Jejunum (tissue), 1 donor: ENCODE measurements around the gene ESRP2.

DNA sequence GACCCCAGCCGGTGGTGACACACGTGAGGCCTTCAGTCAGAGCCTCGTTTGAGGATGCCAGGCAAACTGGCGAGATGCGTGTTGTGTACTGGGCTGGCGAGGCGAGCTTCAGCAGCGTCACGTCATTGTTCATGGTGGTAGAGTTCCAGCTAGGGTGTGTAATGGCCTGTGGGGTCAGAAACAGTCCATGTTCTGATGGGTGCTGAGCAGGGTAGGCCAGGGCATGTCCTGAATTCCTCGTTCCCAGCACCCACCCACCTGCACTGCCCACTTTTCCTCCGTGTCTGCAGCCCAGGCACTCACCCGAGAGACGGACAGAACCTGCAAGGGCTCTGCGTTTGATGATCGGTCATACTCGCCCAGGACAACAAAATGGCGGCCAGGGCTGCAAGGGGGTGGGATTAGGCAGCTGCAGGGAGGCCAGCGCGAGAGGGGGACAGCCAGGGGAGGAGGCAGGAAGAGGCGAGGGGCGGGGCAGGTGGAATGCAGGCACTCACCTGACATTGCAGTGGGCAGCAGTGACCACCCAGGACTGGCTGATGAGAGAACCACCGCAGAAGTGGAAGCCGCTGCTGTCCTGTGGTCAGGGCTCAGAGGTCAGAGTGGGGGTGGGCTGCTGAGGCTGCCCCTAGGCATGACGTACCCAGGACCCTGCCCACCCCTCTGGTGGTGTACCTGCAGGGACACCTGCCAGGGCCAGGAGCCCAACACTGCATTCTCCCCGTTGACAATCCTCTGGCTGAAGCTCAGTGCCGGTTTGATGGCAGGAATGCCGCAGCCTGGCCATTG is 1.0 kb downstream of the CTRL start:
- PRO-cap, result no peak

DNA sequence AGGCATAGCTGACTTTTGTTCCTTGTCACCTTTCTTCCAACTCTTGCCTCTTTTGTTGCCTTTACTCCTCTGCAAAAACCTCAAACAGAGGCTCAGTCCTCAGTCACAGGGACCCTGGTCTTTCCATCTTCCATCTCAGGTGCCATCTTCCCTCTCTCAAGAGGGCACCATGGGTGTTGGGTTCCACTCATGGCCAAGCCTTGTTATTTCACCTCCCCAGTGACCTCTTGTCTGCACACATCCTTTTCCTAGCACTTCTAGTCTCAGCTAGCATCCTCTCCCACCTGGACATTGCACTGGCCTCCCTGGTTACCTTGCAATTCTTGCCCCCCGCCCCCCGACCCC is 503 bp upstream of the PSMB10 start:
- PRO-cap, result no peak

- PRO-cap, result no peak
These were observed 10.7 kb downstream of the SLC12A4 start for GRCh38 chr16:67957561-67958303.

GRCh38 chr16:68085092-68085287 is 180 bp upstream of the NFATC3 start:
- PRO-cap, result bidirectional peak, plus-strand start at chr16:68085370, minus-strand start at chr16:68085154

- PRO-cap, result bidirectional peak, plus-strand start at chr16:68235644, minus-strand start at chr16:68235580; bidirectional peak, plus-strand start at chr16:68236327, minus-strand start at chr16:68236127
These were observed at the start of gene ESRP2 for GRCh38 chr16:68235435-68236248. ESRP2 (minus strand) TSS chr16:68236127.

DNA sequence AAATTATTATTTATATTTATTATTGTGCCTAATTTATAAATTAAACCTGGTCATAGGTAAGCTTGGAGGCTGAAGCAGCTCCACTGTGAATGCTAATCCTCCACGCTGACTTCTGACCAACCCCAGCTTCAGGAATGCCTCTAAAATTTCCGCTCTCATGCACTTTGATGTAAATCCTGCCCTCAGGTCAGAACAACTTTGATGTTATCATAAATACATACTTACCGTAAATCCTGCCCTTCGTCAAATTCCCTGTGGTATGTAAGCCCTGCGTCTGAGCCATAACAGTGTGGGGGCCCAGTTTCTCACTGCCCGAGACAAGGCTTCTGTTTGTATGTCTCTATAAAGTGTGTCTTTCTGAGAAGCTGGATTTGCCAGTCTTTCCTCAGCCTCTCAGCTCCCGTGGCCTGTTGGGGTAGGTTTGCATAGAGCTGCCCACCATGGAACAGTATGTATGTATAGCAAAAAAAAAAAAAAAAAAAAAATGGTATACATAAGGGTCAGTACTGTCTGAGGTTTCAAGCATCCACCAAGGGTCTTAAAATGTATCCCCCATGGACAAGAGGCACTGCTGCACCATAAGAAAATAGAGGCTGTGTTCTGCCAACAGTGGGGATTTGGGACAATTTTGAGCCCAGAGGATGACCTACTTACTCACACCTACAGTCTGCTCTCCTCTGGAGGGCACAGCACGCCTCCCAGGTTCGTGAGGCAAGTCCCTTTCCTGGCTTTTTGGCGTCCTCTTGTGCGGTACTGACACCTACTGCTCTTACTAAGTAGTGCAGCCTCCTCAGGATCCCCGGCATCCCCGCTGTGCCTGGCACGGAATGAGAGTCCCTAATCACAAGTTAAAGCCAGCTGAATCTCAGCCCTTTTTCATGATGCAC is 17.5 kb downstream of the PRMT7 start:
- PRO-cap, result no peak

- PRO-cap, result no peak
These were observed 24.4 kb downstream of the PRMT7 start for GRCh38 chr16:68335157-68335659.

DNA sequence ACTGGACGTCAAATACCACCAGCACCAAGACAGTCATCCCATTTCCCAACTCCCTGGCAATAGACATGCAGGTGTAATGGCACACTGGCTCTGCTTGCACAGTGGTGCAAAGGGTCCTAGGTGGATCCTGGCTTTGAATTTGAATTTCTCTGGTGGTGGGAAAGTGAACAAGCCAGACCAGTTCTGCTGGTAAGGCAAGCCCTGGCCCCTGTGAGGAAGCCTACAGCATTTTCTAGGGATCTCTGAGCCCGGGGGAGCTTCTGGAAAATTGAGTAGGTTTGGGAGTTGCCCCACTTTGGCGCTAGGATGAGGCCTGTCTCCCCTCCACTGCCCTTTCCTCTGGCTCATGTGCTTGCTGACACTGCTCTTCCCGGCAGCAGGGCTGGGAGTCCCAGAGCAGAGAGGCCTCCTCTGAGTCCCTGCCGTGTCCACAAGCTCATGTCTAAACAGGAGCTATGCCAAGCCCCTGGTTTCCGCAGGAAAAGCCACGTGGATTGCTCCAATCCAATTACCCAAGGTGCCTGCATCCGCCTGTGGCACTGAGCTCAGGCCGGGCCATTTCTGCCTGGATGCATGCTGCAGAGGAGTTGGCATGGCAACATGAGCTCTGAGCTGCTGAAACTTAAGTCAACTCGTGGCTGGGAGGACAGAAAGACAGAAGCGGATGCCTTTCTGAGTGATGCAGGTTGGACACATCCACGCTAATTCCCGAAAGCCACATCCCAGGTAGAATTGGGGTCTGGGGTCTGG is 67.1 kb downstream of the PRMT7 start:
- PRO-cap, result no peak

DNA sequence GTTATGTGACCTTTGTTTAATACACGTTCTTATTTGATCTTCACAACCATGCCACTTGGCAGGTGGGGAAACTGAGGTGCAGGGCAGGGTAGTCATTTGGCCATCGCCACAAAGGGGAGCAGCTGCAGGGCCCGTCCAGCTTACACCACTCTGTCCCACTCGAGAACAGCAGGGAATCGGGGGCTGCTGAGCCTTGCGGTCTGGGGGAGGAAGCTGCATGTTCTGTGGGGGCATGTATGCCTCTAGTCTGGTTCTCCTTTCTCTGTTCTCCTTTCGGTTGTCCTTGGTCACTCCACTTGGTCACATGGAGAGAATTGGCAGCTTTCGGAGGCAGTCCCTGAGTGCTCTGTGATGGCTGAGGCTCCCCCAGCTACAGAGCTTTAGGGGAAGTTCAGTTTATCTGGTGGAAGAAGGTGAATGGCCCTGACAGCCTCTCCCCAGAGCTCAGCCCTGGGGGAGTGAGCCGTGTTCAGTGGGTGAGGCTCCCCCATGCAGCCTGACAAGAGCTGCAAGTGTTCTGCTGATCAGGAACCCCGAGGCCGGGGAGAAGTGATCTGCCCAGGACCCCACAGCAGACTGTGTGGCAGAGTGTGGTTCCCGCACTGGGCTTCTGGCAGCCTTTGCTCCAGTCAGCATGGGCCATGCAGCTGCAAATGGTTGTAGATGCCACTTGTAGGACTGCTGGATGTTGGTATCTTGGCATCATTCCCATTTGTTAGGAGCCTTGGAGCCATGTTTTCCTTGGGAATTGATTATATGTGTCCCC is 22.3 kb upstream of the SMPD3 start:
- PRO-cap, result no peak

- PRO-cap, result bidirectional peak, plus-strand start at chr16:68492718, minus-strand start at chr16:68492516
These were observed 44.2 kb upstream of the SMPD3 start for GRCh38 chr16:68492253-68493170.

DNA sequence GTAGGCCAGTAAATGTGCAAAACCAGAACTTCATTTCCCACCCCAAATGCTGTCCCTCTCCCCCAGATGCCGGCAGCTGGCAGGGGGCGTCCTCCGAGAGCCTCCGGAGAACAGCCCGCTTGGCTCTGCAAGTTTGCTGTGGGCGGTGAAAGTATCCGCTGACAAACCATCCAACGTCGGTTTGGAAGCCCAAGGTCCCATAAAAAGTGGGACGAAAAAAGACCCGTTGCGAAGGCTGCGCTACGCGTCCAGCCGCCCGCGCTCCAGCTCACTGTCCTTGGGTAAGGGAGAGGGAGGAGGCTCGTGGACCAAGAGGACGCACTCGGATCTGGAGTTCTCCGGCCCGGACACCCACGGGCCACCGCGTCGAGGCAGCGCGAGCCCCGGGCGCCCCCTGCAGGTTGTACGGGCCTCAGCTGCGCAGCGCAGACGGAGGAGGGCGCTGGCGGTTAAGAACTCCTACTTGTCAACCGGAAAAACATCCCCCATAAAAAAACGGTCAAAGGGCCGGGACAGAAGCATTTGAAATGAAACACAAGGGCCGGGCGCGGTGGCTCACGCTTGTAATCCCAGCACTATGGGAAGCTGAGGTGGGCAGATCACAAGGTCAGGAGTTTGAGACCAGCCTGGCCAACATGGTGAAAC is 29.0 kb upstream of the ZFP90 start:
- PRO-cap, result no peak

DNA sequence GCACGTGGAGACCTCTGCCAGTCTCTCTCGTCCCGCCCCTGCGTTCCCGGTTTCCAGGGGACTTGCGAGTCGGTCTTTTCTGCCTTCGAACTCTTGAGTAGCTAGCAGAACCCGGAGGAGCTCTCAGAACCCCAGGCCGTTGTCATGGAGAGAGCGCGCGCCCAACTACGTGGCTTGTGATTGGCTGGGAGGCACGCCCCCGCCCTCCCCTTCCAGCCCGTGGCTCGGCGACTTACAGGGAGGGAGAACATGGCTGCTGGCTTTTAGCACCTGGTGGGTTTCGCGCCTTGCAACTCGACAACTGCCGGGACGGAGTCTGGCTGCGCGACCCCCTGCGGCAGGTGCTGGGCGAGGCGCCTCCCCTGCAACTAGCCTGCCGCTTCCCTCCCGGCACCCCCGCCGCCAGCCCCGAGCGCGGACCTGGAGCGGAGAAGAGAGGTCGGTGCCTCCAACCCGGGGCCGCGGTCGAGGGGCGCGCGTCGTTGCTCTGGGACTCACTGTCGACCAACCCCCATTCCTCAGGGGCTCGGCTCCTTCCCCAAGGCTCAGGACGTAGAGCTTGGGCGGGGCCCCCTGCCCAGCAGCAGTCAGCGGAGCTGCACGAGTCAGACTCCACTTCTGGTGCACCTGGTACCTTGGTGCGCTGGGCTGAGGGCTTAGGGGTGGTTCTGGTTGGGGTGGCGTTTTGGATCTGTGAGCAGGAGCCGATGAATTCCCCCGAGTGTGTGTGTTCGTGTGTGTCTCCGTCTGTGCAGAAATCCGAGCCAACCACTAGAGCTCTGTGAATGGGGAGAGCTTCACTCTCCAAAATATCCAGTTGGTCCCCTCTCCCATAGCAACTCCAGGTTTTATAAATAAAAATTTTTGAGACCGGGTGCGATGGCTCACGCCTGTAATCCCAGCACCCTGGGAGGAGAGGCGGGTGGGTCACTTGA is 8.9 kb upstream of the ZFP90 start:
- PRO-cap, result bidirectional peak, plus-strand start at position 215 of the sequence, minus-strand start at position 95 of the sequence

DNA sequence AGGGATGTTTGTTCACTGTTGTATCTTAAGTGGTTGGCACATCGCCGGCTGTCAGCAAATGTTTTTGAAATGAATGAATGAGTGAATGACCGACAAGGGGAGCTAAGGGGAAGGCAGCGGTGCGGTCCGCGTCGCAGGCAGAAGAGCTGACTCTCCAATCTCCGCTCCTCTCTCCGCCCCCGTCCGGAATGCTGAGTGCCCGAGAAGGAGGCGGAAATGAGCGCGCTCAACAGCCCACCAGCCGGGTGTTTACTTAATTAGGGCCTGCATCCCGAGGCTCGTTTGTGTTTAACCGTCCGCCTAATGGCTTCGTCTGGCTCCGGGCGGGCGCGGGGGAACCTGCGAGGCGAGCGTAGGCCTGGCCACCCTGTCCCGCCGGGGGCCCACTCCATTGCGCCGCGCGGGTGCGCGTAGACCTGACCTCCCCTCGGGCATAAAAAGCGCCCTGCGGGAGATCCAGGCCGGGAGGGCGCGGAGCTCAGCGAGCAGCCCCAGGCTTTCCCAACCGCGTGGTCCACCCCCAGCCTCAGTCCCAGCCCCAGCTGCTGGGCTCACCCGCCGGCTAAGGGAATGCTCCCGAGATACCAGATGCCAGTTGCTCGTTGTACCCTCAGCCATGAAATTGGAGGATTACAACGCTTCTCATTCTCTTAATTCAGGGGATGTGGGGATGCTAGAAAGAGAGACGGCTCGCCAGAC is 2.5 kb upstream of the CDH3 start:
- PRO-cap, result no peak

GRCh38 chr16:68644278-68644534 is 904 bp upstream of the CDH3 start:
- PRO-cap, result no peak

DNA sequence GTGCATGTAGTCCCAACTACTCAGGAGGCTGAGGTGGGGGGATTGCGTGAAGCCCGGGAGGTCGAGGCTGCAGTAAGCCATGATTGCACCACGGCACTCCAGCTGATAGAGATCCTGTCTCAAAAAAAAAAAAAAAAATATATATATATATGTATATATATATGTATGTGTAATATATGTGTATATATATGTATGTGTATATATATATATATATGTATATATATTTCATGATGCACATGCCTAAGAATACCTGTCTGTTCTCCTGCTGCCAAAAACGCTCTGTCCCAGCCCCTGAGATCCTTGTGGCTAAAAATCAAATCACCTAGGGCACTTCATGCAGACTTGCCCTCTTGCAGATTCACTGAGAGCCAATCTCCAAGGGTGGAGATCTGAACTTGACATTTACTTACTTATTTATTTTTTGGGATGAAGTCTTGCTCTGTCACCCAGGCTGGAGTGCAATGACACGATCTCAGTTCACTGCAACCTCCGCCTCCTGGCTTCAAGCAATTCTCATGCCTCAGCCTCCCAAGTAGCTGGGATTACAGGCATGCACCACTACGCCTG is 8.4 kb downstream of the CDH1 start:
- PRO-cap, result no peak

DNA sequence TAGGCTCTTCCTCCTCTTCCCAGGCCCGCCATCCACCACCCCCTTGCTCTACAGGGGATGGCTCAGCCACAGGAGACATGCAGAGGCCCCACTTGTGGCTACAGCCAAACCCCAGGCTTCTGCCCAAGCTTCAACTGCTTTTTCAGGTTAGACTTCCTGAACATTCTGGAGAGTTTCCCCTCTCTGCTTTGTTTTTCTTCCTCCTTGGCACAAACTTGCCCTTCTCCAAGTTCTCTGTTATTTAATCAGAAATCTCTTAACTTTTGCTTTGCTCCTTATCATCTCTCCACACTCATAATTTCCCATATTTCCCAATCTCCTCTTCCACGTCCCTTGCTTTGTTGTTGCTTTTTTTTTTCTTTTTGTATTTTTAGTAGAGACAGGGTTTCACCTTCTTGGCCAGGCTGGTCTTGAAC is 18.2 kb upstream of the HAS3 start:
- PRO-cap, result no peak

- PRO-cap, result no peak
These were observed 4.0 kb downstream of the HAS3 start for GRCh38 chr16:69109400-69109912.

- PRO-cap, result no peak
These were observed 13.2 kb downstream of the HAS3 start for GRCh38 chr16:69118242-69119450.

GRCh38 chr16:69133200-69133868 is 885 bp downstream of the UTP4 start:
- PRO-cap, result no peak

DNA sequence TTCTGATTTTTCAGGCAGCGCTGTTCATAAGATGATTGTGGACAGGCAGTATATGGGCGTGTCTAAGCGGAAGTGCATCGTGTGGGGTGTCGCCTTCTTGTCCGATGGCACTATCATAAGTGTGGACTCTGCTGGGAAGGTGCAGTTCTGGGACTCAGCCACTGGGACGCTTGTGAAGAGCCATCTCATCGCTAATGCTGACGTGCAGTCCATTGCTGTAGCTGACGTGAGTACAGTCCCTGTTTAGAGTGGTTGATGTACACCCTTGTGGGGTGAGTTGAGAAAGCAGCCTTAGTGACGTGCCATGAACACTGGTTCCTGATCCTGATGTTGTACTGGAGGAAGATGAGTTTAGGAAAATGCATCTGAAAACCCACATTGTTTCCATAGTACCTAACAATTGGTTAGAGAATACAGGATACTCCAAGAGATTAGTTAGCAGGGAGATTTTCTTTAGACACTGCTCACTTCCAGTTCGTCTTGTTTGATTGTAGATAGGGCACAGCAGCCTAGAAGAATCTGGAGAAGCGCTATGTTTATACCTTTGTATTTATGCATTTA is 10.8 kb downstream of the UTP4 start:
- PRO-cap, result no peak